Retinal pigment epithelial cell (primary cell): Measurements from ENCODE around the gene EXOC4.

DNA sequence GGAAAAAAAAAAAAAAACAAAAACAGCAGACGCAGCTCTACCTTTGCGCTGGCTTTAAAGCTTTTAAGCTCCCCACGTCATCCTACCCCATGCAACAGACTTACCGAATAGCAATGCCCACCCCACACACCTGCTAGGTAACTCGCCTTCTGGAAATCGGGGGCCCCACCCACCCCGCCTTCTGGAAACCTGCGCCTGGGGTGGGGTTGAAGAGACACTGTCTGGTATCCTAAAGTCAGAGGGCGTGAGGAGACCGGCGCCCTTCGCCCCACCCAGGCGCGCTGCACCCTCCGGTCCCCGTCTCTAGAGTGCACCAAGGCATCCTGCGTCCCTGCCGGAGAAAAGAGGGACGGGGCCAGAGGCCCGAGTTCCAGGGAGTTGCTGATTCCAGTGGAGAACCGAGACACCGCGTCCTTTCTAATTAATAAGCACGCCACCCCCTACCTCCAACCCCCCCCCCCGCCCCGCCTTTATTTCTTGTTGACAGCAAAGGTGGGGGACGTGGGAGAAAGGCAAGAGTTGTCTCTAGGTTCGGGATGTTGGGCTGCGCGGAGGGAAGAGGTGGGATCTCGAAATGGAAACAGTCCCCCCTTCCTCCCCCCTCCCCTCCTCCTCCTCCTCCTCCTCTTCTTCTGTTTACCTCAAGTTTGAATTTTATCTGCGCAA is 220.9 kb upstream of the MKLN1 start:
- RRBS = 2% methylated on average over 8 of the region's 32 CpGs

DNA sequence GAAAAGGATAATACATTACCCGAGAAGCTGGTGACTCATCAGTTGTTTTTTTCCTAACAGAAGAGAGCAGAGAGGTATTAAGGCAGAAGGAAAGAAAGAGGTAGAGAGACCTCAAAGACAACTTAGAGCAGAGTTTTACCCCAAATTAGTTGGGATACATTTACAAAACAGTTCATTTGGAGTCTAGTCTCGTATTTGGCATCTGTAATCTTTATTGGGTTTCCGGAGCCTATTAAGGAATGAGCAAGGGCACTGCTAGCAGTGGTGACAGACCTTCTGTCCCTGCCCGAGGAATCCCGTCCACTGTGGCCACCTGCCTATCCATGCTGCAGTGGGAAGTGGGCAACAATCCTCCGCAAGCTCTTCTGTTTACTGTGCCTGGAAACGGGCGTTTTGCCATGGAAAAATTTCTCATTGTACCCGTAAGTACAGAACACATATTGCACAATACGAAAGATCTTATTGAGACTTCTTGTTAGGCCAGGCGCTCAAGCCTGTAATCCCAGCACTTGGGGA is 169.9 kb upstream of the MKLN1 start:
- RRBS = no CpG with 5 or more reads among the region's 11 CpGs

DNA sequence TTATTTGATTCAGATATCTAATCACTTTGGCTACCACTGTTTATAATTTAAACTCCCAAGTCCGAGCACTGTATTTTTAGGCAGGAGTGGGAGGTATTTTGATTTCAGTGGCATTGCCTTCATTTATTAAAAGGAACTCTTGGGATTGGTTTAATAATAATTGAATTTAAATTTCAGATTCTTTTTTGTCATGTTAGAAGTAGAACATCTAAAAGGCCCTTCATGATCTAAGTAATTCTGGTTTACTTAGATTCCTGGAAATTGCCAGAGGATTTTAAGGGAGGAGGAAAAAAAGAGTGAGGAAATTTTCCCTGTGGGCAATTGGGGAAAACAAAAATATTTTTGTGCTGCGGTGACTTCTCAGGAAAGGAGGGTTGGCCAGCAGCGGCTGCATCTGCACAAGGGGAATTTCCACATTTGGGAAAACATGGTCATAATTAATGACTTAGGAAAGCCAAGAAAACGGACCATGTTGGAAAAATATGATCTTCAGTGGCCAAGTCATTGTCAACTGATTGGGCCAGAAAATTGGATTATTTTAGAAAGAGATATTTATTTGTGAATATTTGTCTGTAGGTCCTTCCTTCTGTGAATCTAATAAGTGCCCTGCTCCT is 124.5 kb upstream of the MKLN1 start:
- RRBS = no CpG with 5 or more reads among the region's 4 CpGs

- RRBS = no CpG with 5 or more reads among the region's 11 CpGs
Measured at GRCh38 chr7:131231175-131232108, 96.2 kb upstream of the MKLN1 start.

DNA sequence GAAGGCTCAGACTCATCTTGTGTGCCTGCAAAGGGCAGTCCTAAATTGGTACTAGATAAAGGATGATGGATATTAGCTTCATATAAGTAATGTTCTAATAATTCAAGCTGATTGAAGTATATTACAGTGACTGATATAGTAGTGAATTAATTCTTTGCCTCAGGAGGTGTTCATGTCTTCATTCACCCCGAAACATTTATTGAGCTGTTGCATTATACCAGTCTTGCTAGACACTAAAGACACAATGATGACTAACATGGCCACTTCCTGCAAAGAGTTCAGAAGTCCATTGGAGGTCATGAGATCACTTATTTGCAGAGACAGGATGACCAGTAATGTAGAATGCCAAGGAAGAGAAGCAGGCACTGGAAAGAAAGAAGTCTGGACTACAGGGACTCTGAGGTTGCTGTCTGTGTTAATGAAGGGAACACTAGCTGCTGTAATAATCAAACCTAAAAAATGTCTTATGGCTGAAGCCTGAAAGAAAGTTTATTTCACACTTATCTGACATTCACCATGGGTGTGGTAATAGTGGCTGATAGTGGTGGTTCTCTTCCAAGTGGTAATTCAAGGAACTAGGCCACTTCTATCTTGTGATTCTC is 89.4 kb upstream of the MKLN1 start:
- RRBS = no CpG with 5 or more reads among the region's 1 CpG

DNA sequence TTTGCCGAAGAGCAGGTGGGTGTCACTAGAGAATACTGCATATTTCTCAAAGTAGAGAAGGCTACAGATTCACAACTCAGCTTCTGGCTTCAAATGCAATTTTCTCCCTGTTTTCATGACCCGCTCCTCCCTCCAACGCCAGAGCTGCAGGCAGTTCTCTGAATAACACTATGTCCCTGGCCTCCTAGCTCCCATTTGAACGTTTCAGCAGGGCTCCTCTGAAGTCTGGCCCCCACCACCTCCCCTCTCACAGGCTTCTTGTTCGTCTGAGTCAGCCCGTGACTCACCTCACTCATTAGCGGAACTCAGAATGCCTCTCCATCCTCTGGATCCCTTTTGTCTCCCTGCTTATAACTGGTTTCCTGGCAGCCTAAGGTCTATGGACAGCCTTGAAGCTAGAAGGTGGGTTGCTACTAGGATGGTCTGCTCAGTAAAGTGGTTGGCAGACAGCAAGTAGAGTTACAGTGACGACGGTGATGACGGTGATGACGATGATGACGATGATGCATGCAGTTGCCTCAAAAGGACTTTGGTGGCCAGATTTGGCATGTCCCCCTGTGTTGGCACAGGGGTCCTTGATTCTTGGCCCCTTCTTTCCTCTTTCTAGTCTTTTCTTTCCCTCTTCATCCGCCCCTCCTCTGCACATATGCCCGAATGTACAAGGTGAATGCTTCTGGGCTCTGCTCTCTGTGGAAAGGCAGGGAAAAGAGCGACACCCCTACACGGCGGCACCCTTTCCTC is 83.3 kb upstream of the MKLN1 start:
- RRBS = no CpG with 5 or more reads among the region's 17 CpGs

DNA sequence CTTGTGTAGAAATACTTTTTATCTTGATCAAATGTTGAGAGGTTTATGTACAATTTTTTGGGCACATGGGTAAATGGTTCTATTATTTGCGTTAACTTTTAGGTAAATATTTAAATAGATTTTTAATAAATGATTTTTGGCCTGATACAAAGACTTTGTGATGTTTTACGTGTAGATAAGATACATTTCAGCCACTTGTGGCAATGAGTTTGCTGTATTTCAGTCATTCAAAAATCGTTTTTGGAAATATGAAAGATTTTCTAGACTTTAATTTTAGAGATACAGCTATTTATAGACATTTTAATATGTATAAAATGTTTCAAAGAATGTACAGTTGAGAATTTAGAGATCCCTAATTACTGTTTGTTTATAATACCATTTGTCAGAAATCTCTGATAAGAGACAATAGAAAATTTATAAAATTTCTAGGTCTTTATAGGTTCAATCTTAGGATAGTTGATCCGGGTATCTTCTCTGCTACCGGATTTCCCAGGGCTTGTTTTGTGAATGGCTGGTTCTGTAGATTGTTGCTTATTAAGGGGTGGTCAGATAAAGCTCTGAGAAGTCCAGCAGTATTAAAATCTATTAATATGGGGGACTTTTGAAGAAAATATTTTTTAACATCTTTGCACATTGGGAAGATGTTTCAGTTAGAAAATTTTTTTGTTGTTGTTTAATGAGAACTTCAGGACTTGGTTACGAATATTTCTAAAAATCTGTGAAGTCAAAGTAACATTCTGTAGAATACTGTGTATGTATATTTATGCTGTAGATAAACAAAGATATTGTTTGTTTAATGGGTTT is 7.1 kb downstream of the MKLN1 start:
- RRBS = no CpG with 5 or more reads among the region's 6 CpGs

- RRBS = no CpG with 5 or more reads among the region's 21 CpGs
Measured at GRCh38 chr7:131506472-131507137, 49.8 kb downstream of the PODXL start.

GRCh38 chr7:131522716-131522943 is 33.8 kb downstream of the PODXL start:
- RRBS = no CpG with 5 or more reads among the region's 3 CpGs

GRCh38 chr7:131636053-131636523 is 79.7 kb upstream of the PODXL start:
- RRBS = no CpG with 5 or more reads among the region's 15 CpGs

GRCh38 chr7:132321416-132321787 is 254.9 kb downstream of the PLXNA4 start:
- RRBS = no CpG with 5 or more reads among the region's 6 CpGs

- RRBS = no CpG with 5 or more reads among the region's 7 CpGs
Measured at GRCh38 chr7:132758904-132759319, 182.6 kb upstream of the PLXNA4 start.

DNA sequence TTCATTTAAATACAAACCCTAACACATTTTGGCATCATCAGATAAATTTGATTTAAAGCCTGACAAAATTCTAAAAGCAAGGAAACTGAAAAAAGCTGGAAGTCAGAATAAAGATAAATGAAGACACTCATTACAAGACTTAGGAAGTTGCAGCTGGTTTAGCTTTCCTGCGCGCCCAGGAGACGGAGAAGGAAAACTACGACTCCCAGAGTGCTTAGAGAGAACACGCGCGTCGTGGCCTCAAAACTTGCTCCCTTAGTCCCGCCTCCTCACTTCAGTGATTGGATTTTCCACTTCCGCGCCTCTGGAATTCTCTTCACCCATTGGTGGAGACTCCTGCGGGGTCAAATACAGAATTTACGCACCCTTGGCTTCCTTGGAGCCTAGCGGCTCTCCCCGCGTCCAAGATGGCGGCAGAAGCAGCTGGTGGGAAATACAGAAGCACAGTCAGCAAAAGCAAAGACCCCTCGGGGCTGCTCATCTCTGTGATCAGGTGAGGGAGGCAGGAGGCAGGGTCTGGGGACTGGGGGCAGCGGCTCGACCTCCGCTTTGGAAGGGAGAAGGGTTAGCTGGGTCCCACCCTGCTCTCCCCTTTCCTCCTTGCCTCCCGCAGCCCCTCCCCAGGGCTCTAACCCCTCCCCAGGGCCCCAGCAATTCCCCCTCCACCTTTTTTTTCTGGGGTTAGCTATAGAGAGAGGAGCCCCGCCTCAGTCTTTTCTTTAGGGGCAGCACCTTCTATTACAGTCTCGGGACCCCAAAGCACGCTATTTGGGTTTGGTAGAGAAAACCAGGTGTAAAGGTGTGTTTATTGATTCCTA is at the start of gene EXOC4:
EXOC4 (plus strand) TSS at position 384 of the 818 bp plus-strand sequence.
- RRBS = no CpG with 5 or more reads among the region's 25 CpGs

DNA sequence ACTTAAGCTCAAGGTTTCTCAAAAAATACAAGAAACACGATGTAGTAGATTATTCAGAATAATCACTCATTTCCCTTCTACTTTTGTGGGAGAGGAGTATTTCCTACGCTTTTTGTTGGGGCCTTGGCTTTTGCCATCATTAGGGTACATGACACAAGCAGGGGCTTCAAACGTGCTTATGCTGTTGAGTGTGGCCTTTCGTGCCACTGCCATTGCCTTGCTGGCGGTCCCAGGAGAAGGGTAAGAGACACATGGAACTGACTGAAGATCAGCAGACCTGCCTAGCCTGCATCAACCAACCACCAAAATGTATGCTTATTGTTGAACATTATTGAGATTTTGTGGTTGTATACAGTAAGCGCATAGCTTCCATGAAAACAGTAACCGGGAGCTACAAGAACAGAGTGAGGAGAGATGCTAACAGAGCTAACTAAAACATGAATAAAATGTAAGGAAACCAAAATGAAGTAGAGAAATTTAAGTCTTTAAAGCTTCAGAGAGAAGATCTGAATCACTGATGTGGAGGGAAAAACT is 54.8 kb downstream of the EXOC4 start:
- RRBS = no CpG with 5 or more reads among the region's 7 CpGs

DNA sequence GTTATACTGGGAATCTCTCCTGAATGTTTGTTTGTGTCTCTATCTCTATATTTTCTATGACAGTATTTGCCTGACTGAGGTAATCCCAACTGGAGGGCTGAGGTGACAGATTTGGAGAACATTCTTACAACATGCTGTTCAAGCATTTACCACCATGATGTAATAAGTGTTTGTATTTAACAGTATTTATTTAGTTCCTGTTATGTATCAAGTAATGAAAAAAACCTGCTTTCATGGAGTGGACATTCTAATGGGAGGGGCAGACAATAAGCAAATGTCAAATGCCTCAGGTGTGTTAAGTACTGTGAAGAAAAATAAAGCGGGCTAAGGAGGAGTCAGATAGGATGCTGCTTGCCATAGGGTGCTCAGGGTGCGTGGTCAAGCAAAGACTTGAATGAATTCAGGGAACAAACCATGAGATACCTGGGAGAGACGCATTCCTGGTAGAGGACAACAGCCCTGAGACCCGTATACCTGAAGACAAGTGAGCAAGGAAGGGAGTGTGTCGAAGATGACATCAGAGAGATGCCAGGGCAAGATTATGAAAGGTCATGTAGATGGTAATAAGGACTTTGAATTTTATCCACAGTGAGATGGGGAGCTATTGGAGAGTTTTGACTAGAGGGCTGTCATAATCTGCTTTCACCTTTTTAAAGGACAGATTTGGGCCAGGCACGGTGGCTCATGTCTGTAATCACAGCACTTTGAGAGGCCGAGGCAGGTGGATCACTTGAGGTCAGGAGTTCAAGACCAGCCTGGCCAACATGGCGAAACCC is 417.9 kb downstream of the EXOC4 start:
- RRBS = no CpG with 5 or more reads among the region's 8 CpGs

DNA sequence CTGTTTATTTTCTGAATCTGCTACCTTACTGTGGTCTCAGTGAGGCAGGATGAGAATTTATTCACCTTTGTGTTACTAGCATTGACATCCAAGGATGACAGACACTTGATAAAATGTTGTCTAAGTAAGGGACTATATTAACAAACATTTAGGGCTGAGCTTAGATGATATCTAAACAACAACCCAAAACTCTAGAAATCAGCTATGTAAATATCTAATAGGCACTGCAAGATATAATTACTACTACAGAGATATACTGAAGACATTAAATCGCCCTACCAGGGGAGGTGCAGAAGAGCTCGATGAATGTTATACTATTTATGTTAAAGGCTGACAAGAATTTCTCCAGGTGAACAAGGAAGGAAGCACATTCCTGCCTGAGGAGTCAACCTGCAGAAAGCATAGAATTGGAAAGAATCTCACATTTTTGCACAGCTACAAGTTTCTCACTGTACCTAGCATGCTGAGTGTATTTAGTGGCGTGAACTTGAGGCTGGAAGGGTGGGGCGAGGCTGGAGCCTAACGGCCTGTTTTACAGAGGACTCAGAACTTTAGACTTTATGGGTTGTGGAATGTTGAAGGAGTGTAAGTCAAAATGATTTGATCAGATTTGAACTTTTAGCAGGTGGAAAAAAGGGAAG is 373.7 kb upstream of the LRGUK start:
- RRBS = no CpG with 5 or more reads among the region's 5 CpGs

GRCh38 chr7:134026220-134026978 is 100.7 kb upstream of the LRGUK start:
- RRBS = no CpG with 5 or more reads among the region's 5 CpGs

DNA sequence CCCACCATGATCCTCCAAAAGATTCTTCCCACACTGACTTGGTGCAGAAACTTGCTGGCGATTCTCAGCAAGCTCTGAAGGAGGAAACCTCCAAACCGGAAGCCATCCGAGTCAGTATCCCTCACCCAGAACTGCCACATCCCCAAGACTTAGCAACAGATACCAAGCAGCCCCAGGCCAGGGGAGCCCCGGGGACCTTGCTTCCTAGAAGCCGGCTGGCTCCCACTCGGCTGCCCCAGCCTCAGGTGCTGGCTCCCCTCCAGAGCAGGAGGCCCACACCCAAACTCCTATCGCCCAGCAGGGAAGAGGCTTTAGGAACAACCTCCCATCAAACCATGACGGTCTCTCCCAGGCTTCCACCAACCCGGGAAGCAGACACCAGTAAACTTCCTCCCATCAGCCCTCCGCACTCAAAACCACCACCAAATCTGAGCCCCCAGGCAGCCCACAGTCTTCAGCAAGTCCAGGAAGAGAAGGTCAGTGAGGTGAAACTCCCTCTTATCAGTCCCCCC is 82.2 kb downstream of the LRGUK start:
- RRBS = 94% methylated on average over 3 of the region's 10 CpGs

DNA sequence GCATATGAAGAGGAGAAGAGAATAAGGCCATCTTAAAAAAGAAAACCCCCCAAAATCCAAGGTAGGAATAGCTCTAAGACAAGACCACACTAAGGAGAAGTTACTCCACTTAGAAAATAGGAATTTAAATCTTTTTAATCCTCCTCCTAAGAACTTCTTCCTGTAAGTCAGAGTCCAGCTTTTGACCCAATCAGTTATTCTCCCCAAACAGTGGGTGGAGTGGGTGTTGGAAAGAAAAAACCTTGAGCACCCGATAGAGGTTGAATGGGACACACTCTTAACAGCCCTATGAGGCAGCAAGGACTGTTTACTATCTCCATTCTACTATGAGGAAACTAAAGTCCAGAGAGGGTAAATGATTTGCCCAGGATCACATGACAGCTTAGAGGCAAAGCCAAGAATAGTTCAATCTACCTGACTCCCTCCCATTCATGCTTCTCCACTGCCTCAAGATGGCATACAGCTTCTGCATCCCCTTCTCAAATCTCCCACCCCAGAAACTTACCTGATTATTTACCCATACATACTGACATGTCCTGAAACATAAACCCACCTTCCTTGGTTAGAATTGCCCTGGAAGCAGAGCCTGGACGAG is 57.5 kb upstream of the SLC35B4 start:
- RRBS = no CpG with 5 or more reads among the region's 2 CpGs

GRCh38 chr7:134480704-134481024 is 21.8 kb upstream of the AKR1B1 start:
- RRBS = no CpG with 5 or more reads among the region's 2 CpGs